ENCODE measurements around a stretch of chr7.

GRCh38 chr7:151823245-151823857 is 53.6 kb downstream of the PRKAG2 start:
- RRBS = no CpG with 5 or more reads among the region's 4 CpGs

- RRBS = 87% methylated on average over 8 of the region's 16 CpGs
These were observed 36.4 kb downstream of the PRKAG2 start for GRCh38 chr7:151840397-151841107.

DNA sequence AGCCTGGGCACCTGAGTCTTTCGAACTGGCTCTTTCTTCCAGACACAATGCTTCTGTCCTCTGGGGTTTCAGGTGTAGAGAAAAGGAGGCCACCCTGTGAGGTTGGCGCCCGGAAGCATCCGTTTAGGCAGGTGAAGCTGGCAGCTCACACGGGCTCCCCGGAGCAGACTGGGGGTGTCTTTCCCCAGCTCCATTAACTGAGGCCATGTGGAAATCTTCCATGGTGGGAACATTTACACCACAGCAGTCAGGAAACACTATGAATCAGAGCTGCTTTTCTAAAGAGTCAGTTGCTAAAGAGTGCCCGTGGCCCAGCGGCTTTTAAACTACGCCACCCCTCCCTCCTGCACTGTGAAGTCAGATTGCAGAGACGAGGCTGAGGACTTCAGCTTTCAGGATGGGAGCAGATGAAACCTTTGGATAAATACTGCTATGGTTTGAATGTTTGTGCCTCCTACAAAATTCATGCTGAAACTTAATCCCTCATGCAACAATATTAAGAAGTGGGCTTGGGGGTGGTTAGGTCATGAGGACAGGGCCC is 29.1 kb downstream of the PRKAG2 start:
- RRBS = 89% methylated on average over 4 of the region's 10 CpGs

- RRBS = no CpG with 5 or more reads among the region's 14 CpGs
These were observed 25.1 kb downstream of the PRKAG2 start for GRCh38 chr7:151851709-151852229.

DNA sequence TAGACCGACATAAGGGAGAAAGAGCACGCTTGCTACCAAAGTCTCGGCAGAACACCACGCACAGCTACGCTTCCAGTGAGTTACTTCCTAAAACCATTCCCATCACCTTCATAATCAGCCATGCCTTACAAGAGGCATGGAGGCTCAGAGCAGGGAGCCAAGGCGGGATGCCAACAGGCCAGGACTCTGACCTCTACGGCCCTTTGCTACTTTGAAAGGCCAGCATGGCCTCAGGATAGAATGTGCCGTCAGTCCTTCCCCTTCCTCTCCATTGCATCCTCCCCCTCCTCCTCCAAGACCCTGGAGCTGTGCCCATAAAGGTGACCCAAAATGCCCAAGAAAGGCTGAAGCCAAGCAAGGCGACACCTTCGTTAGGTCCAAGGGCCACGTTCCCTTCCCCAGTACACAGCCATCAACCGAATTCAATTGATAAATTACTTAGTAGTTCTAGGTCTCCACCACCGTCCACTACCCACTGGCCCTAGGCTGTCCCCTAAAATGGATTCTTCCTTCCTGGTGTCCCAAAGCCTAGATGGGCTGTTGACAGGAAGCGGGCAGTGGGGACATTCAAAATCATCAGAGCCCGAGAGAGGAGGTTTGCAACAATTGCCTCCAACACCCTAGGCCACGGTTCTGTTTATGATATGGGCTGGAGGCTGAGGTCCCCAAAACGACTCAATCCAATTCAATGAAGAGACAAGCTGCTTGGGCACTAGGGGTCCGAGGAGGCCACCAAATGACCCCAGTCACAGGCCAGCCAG is 5.5 kb downstream of the PRKAG2 start:
- RRBS = no CpG with 5 or more reads among the region's 18 CpGs

- RRBS = no CpG with 5 or more reads among the region's 16 CpGs
These were observed 24.1 kb upstream of the PRKAG2 start for GRCh38 chr7:151901014-151901484.

DNA sequence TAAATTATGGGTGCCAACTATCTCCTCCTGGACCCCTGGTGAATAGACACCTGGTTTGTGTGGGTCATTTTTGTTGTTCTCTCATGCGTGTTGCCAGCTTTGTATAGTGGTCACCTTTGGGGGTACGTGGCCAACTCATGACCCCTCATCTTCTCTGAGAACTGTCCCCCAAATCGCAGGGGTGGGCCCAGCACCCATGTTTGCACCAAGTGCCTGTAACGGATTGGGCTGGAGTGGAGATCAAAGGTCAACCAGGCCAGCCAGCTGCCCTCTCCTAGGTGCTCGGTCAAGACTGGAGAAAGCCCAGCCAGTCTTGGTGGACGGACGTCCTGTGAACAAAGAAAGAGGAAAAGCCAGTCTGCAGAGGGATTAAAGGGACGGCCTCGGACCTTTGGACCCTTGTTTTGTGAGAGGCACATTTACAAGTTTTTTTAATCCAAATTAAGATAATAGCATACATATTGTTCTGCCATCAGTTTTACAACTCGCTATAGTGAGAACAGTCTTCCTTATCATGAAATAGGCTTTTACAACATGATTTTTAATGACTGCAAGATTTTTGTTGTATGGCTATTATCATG is 31.8 kb upstream of the GALNTL5 start:
- RRBS = no CpG with 5 or more reads among the region's 10 CpGs

GRCh38 chr7:151941106-151941520 is 15.1 kb upstream of the GALNTL5 start:
- RRBS = no CpG with 5 or more reads among the region's 6 CpGs

DNA sequence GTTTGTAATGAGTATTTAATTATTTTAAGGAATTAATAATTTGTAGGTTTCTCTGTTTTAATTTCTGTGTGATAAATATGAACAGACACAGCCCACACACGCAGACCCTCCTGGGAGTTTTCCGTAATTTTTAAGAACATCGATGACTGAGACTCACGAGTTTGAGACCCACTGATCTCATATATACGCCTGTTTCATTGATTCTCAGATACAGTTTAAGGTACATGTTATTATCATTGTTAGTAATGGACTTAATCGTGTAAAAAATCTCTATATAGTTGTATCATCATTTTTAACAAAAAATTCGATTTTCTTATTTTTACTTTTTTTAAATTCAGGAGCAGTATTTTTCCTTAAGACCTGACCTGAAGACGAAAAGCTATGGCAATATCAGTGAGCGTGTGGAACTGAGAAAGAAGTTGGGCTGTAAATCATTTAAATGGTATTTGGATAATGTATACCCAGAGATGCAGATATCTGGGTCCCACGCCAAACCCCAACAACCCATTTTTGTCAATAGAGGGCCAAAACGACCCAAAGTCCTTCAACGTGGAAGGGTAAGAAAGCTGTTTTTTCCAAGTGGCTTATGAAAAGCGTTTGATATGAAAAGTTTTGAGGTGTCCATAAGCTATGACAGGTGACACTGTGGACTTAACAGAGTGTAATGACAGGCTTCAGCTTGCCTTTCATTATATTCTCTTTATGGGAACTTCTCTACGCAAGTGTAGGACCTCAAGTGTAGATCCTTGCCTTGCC is 91.5 kb downstream of the GALNT11 start:
- RRBS = no CpG with 5 or more reads among the region's 14 CpGs

GRCh38 chr7:152144063-152144959 is 118.8 kb downstream of the GALNT11 start:
- RRBS = no CpG with 5 or more reads among the region's 10 CpGs

DNA sequence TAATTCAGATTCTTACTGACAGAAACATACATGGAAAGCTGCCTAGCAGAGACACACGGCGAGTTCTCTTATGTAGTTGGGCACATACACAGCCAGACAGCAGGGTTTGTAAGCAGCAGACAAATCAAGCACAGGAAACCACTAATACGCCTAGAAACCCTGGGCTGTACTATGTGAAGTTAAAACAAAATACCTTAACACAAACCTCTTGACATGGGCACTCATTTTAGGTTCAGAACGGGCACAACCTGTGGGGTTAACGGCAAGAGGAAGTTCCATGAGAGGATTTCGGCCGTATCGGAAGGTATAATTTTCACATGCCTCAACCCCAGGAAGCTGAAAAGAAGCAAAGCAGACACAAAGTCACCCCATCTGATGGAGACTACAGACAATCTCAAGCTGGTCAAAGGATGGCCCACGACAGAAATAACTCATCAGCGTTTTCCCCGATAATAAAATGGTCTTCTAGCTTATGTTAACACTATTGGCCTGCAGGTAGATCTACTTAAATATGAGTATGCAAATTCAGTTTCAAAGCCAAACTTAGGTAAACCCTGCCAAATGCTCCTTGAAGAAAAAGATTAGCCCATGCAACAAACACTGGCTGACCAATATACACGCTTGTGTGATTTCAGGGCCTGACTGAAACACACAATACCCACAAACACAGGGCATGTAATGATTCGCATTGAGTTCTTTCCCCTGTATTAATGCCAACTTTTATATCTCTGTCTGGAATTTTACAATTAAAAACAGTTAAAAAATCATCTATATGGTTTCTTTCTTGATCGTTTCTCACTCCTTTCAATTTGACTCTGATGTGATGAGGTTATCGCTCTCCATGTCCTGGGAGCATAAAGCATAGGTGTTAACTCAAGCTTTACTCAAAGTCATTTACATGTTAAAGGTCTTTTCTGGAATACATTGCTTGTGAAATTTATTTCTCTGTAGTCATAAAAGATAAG is 119.8 kb downstream of the GALNT11 start:
- RRBS = no CpG with 5 or more reads among the region's 15 CpGs

DNA sequence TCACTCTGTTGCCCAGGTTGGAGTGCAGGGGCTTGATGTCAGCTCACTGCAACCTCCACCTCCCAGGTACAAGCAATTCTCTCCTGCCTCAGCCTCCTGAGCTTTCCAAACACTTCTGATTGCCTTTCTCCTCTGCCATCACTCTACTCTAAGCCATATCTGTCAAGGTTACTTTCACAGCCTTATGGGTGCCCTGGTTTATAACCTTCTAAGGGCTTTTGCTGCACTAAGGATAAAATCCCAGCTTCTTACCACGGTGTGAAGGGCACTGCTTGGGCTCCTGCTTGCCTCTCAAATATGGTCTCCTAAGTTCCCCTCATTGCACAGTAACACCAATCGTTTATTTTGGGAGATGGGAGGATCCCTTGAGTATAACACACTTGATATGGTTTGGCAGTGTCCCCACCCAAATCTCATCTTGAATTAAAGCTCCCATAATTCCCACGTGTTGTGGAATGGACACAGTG is 38.5 kb downstream of the KMT2C start:
- RRBS = no CpG with 5 or more reads among the region's 3 CpGs

DNA sequence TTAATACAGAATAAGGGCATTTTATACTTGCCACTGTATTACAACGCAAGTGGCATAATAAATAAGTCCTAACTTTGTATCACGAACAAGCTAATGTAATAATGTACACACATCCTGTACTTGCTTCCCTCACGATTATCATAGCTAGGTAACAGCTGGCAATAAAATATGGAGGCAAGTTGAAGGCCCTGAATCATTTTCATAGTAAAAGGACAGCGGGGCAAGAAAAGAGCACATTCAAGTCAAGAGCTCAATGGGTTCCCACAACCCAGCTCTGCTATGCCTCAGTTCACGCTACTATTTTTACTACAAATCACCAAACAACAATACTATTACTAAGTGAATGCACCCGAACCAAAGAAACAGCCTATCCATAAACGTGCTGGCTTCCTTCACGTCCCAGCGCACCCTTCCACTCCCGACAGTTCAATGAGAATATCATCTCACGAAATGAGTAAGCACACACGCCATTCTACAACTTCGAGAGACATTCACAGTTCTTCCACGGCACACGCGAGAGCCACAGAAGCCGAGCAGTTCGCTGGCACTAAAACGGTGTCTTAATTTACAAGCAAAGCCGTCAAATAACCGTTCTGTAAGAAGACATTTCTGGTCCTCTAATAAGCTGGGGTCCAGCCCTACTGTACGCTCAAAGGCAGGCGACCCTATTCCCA is 1.5 kb downstream of the KMT2C start:
- RRBS = no CpG with 5 or more reads among the region's 23 CpGs

DNA sequence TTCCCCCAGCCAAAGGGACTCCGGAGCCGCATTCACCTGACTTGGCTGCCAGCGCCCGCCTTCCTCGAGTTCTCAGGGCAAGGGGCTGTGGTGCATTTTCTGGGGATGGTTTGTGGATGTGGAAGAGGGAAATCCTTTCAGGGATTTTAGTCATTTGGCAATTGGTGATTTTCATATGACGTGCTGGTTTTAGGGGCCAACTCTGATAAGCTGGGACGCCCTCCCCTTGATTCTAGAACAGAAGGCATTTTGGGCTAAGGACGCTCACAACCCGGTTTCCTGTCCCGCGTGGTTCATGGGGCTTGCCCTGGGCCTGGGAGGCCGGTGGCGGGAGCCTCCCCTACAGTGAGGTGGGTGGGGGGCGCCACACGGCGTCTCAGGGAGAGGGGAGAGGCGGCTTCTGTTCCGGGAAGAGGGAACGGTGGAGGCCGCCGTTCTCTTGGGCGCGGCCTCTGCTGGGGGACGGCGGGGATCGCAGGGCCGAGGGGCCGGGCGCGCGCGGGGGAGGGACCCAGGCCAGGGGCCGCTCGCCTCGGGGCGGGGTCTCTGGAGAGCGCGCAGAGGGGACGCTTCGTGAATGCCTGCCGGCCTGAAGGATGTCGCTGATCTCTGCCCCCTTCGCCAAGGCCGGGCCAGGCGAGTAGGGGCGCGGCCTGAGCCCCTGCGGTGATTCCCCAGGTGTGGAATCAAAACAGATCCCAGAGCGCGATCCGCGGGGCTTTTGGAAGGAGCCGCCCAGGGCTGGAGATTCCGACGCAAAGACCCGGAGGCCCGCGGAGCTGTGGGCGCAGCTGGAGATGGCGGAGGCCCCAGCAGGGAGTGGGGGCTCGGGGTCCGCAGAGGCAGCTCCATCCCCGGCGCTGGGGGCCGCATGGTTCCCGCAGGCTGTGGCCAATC is 165.7 kb downstream of the ACTR3B start:
- RRBS = 40% methylated on average over 27 of the region's 66 CpGs

GRCh38 chr7:152933061-152933473 is 173.5 kb downstream of the ACTR3B start:
- RRBS = no CpG with 5 or more reads among the region's 4 CpGs

DNA sequence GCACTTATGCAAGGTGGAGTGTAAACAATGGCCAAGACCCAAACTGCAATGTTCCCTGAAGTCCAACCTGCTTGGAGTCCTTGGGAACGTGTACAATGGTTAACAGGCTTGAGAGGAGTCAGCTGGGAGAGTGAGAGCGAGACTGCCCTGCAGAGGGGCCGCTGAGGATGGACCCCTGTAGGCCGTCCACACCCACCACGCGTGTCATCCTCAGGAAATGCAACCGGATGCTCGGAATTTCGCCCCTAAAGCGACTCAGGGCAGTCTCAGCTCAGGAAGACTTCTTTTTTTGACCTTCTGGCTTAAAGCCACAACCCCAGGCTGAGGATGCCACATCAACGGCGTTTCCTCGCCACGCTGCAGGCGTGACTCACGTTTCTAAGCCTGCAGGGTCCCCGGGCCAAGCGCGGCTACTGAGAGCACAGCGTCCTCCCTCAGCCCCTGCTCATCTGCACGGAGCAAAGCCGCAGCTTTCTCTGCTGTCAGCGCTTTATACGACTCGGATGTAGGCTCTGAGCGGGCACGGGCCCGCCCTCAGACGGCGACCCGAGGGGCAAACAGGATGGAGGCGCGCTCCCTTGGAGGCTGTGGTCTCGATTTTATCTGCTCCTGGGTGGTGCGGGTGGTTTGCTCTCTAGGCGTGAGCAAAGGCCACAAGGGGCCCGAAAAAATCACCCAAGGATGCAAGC is 877 bp upstream of the INSIG1 start:
- RRBS = no CpG with 5 or more reads among the region's 37 CpGs

DNA sequence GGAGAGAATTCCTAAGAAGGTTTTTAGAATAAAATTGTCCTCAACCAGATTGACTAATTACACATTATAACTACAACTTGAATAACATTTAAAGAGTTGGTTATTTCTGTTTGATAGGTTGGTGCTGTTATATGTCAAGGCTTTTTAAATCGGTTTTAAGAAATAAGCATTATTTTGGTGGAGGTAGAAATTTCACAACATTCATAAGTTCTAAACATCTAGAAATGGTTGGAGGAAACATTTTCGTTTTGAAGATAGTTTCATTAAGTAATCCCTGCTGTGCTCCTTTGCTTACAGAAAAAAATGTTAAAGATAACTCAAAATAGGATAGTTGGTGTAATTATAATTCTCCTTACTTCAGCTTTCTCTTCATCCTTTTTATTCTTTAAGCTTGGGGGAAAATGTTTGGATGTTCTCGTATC is 6.7 kb downstream of the INSIG1 start:
- RRBS = no CpG with 5 or more reads among the region's 3 CpGs

GRCh38 chr7:155309123-155309972 is 11.7 kb downstream of the INSIG1 start:
- RRBS = no CpG with 5 or more reads among the region's 10 CpGs

- RRBS = no CpG with 5 or more reads among the region's 7 CpGs
These were observed 36.1 kb downstream of the INSIG1 start for GRCh38 chr7:155333815-155334107.

DNA sequence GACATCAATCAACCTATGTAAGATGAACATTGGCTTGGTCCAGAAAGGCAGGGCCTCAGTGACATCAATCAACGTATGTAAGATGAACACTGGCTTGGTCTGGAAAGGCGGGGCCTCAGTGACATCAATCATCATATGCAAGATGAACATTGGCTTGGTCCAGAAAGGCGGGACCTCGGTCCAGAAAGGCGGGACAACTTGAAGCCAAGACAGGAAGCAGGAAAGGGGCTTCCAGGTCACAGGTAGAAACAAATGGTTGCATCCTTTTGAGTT is 43.3 kb upstream of the EN2 start:
- RRBS = no CpG with 5 or more reads among the region's 5 CpGs

Measured in GM06990 (cell line).